Mesenchymal stem cell of the bone marrow (primary cell): ENCODE measurements around the gene POLR3B.

DNA sequence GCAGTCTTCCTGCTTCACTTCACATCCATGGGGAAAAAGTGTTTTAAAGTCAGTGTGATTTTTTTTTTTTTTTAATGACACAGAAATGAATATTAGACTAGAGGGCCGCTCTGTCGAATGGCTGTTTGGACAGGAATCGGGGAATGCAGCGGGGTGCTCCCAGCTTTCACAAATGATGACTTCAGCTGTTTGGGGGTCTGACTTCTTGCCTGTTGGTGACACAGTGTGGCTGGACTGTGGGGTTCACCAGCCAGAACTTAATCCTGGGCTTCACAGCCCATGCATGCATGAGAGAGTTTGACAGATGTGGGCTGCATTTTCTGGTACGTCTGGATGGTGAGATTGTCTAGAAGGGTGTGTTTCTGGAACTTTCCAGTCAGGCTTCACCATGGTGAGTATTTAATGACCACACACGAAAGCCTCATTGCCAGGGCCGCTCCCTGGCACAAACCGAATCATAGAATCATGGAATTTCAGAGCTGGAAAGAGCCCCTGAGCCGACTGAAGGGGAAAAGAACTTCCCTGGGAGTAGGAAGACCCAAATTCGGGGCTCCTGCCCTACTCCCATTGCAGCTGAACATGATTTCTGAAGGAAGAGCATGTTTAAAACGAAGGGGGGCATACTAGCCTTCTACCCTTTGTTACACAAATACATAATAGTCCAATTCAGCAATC lies 29.6 kb downstream of the CHST11 start:
- CAGE, long polyA plus RNA = no peak

- CAGE, long polyA plus RNA = no peak
Observed at GRCh38 chr12:104578362-104578942, 121.7 kb downstream of the CHST11 start.

DNA sequence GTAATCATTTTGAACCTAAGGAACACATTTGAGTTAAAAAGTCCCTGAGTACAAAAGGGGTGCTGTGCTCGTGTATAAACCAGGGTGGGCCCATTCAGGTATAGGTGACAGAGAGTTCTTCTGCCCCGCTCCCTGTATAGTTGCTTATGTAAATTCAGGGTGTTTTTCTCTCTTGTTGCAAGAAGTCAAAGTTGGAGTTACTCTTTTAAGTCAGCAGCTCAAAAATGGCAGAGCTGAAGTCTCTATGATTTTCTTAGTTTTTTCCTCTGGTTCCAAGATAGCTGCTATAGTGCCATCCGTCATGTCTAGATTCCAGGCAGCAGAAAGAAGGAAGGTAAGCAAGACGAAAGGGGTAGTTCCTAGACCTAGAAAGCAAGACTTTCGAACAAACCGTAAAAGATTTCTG lies 199.0 kb downstream of the CHST11 start:
- CAGE, long polyA plus RNA = no peak

DNA sequence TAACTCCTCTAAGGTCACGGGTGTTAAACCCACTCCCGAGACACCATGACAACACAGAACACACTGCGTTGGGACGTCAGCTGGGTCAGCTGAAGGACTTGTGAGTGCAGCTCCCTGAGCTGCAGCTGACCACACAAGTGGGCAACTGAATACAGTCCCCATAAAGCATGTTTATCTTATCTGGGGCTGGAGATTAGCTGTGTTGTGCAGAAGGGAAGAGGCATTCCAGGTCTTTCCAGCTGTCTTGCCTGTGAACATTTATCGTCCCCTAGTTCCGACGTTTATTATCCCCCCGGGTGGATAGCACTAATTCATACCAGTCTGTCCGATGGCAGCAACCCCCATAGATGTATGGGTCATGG lies 211.6 kb downstream of the CHST11 start:
- CAGE, long polyA plus RNA = no peak

GRCh38 chr12:104672295-104673141 lies 215.8 kb downstream of the CHST11 start:
- CAGE, long polyA plus RNA = no peak

DNA sequence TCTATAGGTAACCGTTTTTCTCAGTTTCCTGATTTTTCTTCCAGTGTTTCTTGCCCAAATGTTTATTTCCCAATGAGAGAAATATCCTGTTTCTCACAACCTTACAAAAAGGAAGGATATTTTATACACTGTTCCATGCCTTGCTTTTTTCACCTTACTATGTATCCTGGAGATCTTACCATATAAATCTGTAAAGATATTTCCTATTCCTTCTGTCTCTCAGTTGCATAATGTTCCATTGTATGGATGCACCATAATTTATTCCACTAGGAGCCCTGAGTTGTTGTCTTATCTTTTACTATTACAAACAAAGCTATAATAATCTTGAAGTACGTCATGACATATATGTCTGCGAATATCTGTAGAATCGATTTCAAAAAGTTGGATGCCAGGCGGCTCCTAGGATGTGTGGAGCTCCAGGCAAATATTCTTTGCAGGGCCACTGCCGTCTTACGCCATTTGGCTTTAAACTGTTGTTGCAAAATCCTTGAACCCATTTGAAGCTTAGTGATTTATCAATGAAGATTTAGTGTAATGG lies 163.2 kb downstream of the SLC41A2 start:
- CAGE, long polyA plus RNA = no peak

DNA sequence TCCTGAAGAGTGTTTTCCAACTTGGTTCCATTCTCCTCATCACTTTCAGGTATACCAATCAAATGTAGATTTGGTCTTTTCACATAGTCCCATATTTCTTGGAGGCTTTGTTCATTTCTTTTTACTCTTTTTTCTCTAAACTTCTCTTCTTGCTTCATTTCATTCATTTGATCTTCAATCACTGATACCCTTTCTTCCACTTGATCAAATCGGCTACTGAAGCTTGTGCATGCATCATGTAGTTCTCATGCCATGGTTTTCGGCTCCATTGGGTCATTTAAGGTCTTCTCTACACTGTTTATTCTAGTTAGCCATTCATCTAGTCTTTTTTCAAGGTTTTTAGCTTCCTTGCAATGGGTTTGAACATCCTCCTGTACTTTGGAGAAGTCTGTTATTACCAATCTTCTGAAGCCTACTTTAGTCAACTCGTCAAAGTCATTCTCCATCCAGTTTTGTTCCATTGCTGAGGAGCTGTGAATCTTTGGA lies 75.1 kb downstream of the SLC41A2 start:
- CAGE, long polyA plus RNA = no peak

DNA sequence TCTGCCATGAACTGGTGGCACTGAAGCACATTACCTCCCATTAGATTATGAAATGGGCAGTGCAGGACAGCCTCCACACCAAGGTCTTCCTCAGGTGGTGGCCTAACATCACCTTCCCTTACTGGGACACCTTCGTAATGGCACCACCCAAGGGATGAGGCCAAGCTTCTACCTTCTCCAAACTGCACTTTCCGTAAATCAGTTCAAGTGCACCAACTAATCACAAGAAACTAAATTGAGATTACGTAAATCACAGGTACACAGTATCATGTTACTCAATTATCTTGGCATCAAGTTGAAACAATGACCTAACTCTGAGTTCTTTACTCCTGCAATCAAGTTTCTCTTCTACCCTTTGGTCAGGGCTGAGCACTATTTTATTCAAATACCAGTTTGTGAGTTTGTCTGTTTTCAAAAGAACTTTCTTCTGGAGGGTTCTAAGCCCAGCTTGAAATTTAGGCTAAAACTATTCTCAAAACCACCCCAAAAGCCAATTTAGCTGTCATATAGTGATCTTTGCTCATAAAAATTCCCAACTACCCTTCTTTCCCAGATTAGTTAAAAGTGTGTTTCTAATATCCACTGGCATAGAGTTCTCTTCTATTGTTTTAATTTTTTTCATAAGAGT lies 13.7 kb downstream of the SLC41A2 start:
- CAGE, long polyA plus RNA = no peak

GRCh38 chr12:105109558-105110292 lies 2.2 kb downstream of the WASHC4 start:
- CAGE, long polyA plus RNA = no peak

DNA sequence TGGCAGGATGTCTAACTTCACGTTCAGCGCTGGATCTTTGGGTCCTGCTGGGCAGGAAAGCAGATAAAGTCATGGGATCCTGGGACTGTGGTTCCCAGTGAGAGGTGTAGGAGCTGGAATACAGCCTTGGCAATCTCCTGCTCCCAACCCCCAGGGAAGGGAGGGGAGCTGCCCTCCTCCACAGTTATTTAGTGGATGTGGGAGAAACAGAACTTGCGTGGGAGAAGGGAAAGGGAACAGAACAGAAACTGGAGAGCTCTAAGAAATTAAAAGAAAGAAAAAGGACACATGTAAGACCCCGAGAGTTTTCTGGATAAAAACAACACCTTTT lies 36.9 kb downstream of the NUAK1 start:
- CAGE, long polyA plus RNA = no peak

- CAGE, long polyA plus RNA = no peak
Observed at GRCh38 chr12:106127318-106127752, 11.4 kb downstream of the NUAK1 start.

GRCh38 chr12:106141333-106141996 lies 2.7 kb upstream of the NUAK1 start:
- CAGE, long polyA plus RNA = no peak

- CAGE, long polyA plus RNA = no peak
Observed at GRCh38 chr12:106198148-106198539, 49.7 kb downstream of the CKAP4 start.

DNA sequence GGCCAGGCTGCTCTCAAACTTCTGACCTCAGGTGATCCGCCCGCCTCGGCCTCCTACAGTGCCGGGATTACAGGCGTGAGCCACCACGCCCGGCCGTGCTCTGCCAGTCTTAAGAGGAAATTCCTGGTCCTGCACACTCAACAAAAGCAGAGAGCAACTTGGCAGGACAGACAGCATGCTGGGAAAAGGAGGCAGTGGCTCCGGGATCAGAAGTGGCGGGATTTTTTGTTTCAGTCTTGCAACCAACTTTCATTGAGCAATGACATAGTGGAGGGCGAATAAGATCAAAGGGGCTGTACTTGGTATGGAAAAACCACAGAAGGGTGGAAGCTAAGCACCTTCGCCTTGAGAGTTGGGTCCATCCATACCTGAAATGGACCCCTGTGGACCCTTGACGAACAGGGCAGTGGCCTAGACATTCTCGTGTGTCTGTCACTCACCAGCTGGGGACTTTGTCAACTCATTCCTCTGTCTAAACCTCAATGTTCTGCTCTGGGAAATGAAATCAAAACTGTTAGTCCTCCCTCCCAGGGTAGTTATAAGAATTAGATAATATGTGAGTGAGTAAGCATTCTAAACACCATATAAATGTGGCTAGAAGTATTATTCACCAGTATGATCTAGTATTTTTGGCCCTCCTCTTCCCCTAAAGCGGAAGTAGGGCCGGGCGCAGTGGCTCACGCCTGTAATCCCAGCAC lies 1.9 kb downstream of the CKAP4 start:
- CAGE, long polyA plus RNA = no peak

DNA sequence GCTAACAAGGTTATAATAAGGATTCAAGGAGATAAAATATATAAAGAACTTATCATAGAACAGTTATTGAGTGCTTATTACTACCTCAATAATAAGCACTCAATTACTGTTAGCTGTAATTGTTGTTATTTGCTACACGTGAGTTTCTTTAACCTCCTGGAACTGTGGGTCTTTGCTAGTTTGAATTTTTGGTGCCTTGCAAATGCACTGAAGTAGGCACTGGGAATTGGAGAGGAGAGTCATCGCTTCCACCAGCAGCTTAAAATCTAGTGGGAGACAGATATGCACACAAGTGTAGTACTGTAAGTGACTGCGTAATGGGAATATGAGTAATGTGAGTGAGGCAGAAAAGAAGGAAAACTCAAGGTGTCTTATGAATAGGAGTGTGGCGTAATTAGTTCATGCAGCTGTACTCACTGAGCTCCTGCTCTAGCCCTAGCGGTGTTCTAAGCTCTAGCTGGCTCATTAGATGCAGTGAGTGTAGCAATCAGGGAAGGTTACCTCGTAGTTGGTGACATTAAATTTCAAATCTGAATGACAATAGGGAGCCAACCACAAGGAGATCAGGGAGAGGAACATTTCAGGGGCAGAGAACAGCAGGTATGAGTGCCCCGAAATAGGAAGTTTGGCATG lies 2.8 kb downstream of the TCP11L2 start:
- CAGE, long polyA plus RNA = no peak

DNA sequence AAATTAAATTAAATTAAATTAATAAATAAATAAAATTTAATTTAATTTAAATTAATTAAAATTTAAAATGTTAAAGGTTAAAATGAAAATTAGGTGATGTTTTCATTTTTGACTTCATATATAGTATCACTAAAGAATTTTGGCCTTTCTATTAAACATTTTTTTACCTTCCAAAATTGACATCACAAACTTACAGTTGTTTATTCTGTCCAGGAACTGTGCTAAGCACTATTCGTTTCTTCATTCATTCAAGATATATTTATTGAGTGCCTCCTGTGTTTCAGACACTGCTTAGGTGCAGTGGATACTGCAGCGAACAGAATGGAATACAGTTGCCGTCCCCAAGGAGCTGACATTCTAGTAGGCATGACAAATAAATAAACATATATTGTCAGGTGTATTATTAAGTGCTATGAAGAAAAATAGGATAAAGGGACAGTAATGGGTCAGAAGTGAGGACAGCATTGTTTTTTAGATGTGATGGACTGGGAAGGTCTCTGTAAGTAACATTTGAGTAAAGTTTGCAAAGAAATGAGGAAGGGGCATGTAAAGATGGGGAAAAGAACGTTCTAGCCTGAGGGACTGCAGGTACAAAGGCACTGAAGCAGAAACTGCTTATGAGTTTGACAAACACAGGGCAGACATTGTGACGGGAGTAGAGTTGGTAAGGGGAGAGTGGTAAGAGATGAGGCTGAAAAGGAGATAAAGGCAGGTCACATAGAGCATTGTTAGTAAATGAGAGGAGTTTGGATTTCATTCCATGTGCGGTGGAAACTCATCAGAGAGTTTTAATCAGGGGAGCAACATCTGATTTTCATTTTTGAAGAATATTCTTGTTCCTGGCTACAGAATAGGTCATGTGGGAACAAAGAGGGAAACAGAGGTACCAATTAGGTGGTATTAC lies 21.4 kb downstream of the TCP11L2 start:
- CAGE, long polyA plus RNA = no peak

DNA sequence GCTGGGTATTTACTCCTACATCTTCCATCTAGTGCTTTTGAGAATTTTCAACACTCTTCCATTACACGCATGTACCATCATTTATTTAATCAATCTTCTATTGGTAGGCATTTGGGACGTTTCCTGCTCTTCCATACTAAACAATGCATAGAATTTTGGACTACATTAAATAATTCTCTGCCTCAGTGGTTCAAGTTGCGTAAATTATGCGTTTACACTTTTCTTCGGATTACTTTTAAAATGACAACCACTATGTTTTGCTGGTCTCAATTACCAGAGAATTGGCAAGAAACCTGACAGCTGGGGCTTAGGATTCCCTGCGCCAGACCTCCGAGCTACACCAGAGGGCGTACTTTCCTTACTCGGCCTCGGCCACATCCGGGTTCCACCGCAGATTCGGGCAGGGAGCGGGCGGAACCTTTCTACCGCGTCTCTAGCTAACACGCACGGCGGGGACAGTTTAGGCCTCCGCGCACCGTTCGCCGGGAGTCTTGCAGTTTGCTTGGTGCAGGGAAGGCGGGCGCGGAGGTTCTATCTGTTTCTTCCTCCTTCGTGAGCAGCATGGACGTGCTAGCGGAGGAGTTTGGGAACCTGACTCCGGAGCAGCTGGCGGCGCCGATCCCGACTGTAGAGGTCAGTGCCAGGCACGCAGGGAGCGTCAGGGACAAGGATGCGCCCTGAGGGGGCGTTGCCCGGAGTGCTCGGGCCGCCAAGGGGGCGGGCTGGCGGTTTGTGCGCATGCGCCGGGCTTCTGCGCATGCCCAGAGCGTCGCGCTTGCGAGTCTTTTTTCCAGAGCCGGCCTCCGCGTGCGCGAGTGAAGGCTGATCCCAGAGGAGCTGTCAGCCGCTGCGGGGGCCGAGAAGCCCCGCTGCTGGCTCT lies at the start of gene POLR3B:
POLR3B (plus strand) TSS at position 430 of the 880 bp plus-strand sequence.
- CAGE, long polyA plus RNA = no peak

- CAGE, long polyA plus RNA = no peak
Observed at GRCh38 chr12:106767616-106768610, 6.6 kb upstream of the RIC8B start.

GRCh38 chr12:106768936-106769519 lies 5.5 kb upstream of the RIC8B start:
- CAGE, long polyA plus RNA = no peak

GRCh38 chr12:107078567-107079029 lies 14.8 kb downstream of the CRY1 start:
- CAGE, long polyA plus RNA = no peak